Metanephros (tissue), 2 donors: Measurements from ENCODE around the genes DNAJB9, TMEM168, MDFIC and TES.

GRCh38 chr7:108569734-108570377 lies at the start of gene DNAJB9:
Gene DNAJB9, plus strand, starts transcription at chr7:108569874.
- RAMPAGE, long total RNA = start-site peak on the plus strand at chr7:108569869-108569963, 2,474 and 277 reads in 2 replicates

GRCh38 chr7:108570378-108570947 lies 789 bp downstream of the DNAJB9 start:
- RAMPAGE, long total RNA = no peak

GRCh38 chr7:110900438-110901024 lies 190.4 kb upstream of the LRRN3 start:
- RAMPAGE, long total RNA = no peak

DNA sequence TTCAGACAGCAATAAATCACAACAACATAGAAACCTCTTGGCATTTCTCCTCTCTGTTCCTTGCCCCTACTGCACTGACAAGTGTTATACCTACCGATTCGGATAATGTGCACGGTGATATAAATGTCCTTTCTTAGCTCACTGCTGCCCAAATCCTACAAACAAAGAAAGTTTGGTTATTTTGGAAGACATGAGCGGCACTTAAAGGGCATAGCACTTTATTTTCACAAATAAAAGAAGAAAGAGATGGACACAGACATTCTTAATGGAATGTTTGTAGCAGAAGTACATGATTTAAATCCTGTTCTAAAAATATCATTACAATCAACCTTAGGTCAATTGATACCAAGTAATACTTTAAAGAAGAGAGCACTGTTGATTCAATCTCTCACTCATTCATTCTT lies 261.5 kb downstream of the DOCK4 start:
- RAMPAGE, long total RNA = no peak

DNA sequence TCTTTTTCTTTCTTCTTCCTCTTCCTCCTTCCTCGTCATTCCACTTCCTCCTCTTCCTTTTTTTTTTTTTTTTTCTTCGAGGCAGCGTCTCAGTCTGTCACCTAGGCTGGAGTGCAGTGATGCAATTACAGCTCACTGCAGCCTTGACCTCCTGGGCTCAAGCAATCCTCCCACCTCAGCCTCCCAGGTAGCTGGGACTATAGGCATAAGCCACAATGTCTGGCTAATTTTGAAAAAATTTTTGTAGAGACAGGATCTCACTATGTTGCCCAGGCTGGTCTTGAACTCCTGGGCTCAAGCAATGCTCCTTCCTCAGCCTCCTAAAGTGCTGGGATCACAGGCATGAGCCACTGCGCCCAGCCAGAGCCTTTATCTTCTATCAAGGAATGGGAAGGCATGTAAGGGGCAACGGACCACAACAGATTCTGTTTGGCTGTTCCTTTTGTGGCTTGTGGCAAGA lies 100.5 kb downstream of the DOCK4 start:
- RAMPAGE, long total RNA = no peak

- RAMPAGE, long total RNA = no peak
Observed at GRCh38 chr7:112192155-112192785, 13.9 kb downstream of the DOCK4 start.

DNA sequence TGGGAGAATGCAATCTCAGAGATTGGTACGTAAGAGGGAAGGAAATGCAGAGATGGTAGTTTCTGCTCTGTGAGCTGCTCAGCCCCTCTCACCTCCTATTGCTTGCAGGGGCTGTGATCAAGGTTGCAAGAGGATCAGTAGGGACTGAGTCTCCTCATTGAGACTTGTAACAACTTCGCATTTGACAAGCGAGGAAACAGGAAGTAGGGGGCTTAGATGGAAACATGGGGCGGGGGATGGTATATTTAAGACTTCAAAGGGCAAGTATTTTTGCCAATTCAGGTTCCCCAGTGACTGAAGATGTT lies 28.3 kb upstream of the IFRD1 start:
- RAMPAGE, long total RNA = no peak

GRCh38 chr7:112571782-112572315 lies 91.1 kb downstream of the LSMEM1 start:
- RAMPAGE, long total RNA = no peak

DNA sequence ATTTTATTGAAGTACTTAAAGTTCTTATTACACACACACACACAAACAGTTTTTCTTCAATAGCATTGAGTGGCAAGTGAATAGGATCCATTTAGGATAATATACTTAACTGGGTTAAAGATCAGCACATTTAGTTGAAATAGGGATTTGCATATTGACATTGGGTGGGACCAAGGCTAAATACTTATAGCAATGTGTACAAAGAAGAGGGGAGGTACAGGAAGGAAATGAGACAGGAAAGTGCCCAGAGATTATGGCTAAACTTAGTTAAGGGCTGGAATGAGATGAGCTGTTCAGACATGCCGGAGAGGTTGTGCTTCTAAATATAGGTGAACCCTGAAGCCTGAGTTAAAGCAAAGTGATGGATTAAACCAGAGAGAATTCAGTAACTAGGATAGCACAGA lies 95.1 kb downstream of the LSMEM1 start:
- RAMPAGE, long total RNA = no peak

DNA sequence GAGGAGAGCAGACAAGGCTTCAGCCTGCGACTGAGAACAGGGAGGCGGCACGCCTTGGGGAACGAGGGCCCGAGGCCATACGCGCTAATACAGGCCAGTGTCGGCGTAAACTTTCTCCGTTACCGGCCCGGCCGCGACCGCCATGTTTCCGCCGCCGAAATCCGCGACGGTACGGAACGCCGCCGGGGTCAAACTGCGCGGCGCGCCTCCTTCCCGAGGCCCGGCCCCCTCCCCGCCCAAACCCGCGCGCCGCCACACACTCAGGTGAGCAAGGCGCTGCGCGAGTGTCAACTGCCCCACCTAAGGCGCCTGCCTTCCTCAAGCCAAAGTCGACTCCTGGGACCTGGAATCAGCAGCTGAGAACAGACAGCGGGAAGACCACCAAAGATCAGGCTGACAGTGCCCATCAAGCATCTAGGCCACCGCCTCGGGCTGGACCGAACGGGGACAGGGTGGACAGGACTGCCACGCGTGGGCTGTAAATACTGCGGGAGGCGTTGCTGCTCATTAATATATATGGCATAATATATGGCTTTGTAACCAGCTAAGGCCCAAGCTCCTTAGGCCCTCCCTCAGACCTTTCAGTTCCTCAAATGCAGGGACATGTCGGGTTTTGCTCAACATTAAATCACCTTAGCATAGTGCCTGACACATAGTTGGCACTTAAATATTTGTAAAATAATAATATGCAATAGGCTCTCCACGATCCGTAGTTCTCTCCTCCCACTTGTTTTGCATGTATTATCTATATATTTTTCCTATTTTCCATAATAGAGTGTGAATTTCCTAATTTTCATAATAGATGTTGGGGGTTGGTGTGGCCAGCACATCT lies at the start of gene TMEM168:
TMEM168 (minus strand) TSS at position 165 of the 832 bp plus-strand sequence.
- RAMPAGE, long total RNA = no peak

DNA sequence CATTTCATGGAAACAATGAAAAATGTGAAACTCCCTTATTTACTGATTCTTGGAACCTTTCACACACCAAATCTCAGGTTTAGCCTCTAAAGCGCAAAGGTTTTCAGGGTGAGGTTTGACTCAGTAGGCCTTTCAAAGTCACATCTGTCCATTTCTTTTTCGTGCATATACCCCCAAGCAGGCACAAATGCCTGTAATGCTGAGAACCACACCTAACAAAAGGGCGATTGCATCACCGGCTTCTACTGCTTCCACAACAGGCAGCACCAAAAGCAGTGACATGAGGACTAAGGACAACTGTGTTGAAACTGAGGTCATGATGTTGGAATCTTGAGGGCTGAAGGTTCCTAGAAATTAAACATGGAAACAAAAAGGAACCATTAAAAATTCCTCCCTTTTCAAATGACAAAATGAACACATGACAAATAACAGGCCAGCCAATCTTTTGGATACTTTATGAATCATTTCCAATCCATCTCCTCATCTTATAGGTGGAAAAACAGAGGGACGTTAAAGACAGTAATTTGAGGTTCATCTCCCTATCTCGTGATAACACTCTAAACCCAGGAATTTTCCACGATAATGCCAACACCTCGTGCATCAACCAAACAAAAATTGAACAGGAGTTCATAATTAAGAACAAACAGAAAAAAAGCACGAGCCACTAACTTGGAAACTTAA lies 953 bp downstream of the SMIM30 start:
- RAMPAGE, long total RNA = no peak

DNA sequence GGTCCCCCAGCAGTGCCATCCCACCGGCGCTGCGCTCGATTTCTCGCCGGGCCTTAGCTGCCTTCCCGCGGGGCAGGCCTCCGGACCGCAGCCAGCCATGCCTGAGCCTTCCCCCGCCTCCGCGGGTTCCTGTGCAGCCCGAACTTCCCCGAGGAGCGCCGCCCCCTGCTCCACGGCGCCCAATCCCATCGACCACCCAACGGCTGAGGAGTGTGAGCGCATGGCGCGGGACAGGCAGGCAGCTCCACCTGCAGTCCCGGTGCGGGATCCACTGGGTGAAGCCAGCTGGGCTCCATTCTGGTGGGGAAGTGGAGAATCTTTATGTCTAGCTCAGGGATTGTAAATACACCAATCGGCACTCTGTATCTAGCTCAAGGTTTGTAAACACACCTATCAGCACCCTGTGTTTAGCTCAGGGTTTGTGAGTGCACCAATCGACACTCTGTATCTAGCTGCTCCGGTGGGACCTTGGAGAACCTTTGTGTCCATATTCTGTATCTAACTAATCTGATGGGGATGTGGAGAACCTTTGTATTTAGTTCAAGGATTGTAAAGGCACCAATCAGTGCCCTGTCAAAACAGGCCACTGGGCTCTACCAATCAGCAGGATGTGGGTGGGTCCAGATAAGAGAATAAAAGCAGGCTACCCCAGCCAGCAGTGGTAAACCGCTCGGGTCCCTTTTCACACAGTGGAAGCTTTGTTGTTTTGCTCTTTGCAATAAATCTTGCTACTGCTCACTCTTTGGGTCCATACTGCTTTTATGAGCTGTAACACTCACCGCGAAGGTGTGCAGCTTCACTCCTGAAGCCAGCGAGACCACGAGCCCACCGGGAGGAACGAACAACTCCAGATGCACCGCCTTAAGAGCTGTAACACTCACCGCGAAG lies 325.1 kb downstream of the PPP1R3A start:
- RAMPAGE, long total RNA = no peak

- RAMPAGE, long total RNA = no peak
Observed at GRCh38 chr7:114921960-114922432, at the start of gene MDFIC. Gene MDFIC, plus strand, starts transcription at chr7:114922094.

- RAMPAGE, long total RNA = no peak
Observed at GRCh38 chr7:114961232-114961929, 39.5 kb downstream of the MDFIC start.

DNA sequence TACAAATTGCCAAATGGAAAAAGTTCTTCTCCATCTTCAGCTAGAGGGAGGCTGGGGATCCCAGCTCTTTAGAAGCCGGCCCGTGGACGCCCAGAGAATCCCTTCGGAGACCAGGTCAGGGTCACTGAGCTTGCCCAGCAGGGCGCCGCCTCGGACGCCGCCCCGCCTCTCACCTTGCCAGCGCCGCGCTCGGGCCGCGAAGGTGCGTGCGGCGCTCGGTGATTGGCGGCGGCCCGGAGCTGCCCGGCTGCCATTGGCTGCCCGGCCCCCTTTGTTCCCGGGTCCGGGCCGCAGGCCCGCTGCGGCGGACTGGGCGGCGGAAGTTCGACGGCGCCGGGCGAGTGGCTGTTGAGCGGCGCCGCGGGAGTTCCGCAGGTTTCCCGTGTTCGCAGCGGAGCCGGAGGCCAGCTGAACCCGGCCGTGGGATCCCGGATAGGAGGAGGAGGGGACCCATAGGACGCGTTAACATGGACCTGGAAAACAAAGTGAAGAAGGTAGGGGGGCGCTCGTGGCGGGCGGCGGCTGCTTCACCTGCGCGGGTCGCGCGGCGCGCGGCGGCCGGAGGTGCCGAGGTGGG lies at the start of gene TES:
TES (plus strand) TSS at position 299 of the 577 bp plus-strand sequence.
- RAMPAGE, long total RNA = no peak

- RAMPAGE, long total RNA = no peak
Observed at GRCh38 chr7:116354494-116355770, 144.6 kb downstream of the TES start.

GRCh38 chr7:116527269-116527521 lies 2.4 kb downstream of the CAV1 start:
- RAMPAGE, long total RNA = no peak

- RAMPAGE, long total RNA = no peak
Observed at GRCh38 chr7:116527890-116528775, 3.3 kb downstream of the CAV1 start.

DNA sequence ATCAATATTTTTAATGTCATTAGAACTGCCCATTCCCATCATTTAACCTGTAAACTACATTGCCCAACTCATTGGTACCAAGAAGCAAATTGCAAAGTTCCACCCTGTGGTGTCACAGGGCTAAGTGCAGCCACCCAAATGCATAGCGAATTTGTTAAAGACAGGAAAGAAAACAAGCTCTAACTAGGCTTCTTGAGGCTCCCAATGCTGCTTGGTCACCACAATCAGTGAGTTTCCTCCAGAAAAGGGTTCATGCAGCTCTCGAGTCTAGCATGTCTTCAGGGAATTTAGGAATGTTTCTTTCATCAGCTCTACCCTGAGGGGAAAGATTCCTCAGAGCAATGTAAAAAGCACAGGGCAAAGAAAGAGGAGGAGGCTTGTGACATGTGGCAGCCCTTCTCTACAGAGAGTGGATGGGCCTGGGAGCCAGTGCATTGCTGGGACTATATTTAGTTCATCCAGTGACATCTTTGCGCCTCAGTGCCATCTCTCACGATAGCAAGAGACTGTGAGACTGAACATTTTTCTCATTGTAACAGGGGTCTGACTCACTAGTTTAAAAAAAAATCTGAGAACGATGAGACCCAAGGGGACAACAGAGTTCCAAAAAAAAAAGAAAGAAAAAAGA lies 58.1 kb downstream of the CAV1 start:
- RAMPAGE, long total RNA = no peak

DNA sequence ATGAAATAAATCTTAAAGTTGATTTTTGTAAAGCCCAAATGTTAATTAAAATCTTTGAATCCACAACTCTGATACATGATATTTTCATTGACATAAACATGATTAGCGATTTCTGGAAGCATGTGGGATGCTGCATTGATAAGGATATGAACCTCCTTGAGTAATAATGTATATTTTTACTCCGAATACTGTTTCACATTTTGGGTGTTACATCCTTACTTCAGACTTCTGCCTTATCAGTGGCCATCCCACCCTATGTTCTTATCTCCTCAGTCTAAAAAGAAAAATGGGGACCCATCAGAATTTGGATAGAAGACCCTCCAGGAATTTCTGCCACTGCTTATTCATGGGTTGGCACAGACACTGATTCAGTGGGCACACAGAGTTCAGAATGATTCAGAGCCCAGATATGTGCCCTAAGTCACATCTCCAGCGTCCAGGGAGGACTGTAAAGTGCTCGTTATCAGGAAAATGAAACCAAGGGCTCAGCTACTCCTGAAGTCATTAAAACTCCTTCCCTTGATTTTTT lies 34.4 kb downstream of the MET start:
- RAMPAGE, long total RNA = no peak